LHCN-M2 (cell line): ENCODE measurements around a stretch of chr13.

DNA sequence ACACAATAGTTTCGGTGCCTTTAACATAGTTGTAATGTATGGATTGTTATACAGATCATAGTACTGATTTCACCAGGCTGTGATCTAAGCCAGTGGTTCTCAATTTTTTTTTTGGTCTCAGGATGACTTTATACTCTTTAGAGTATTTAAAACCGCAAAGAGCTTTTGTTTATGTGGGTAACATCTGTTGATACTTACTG is 10.6 kb downstream of the SETDB2 start:
- RAMPAGE, long total RNA: no peak

- RAMPAGE, long total RNA: no peak
These were observed 7.3 kb downstream of the ARL11 start for GRCh38 chr13:49635327-49636332.

GRCh38 chr13:49670496-49671360 is 20.6 kb downstream of the EBPL start:
- RAMPAGE, long total RNA: no peak

DNA sequence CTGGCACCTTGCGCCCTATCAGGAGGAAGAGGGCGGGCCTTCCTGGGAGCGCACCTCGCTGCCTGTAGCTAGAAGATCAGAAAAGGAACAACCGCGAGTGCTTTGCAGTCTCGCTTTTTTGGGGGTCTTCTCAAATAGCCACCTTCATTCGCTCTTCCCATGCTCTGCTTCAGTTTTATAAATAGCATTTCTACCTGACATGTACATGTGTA is 534 bp upstream of the KPNA3 start:
- RAMPAGE, long total RNA: no peak

GRCh38 chr13:49935532-49936053 is 547 bp downstream of the SPRYD7 start:
- RAMPAGE, long total RNA: no peak

DNA sequence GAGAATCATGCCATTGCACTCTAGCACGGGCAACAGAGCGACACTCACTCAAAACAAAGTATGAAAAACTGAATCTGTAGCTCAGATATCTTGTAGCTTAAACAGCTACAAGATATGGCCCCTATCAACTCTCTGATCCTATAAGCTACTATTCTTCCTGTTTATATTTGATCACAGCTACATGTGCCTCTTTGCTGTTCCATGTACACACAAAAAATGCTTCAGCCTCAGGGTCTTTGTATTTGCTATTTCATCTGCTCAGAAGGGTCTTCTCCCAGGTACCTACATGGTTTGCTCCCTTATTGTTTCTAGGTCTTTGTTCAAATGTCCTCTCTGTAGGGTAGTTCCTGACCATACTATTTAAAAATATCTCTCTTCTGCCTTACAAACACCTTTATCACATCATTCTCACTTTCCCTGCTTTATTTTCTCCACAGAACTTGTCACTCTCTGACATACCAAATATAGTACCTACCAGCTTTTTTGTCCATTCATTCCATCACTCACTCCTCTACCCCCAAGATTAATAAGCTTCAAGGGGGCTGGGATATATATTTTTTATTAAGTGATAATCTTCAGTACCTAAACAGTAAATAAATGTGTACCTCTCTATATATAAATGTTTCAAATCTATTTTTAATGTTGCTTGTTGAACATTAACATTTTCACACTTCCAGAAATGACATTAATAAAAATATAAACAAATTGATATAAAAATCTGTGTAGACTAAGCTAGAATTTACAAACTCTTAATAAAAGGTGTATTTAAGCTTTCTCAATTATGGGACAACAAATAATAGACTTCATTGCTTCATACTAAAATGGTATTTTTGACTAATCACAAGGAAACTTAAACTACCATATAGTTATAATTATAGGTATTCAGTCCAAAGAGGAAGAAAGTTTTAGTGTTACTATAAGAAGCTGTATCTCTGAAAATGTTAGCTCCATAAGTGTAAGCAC is 27.9 kb downstream of the KCNRG start:
- RAMPAGE, long total RNA: no peak

DNA sequence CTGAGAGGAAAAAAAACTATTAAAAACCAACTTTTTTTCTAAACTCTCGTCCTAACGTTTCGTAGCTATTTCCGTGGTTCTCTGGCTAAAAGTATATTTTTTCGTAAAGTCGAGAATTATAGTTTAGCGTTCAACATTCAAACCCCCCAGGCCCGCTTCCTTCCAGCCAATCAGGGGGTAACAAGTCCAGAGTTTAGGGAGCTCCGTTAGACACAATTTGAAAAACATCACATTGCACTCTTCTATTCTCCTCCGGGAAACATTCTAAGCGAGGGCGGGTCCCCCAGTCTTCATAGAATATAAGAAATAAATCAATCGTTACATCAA is 64.8 kb downstream of the KCNRG start:
- RAMPAGE, long total RNA: no peak

DNA sequence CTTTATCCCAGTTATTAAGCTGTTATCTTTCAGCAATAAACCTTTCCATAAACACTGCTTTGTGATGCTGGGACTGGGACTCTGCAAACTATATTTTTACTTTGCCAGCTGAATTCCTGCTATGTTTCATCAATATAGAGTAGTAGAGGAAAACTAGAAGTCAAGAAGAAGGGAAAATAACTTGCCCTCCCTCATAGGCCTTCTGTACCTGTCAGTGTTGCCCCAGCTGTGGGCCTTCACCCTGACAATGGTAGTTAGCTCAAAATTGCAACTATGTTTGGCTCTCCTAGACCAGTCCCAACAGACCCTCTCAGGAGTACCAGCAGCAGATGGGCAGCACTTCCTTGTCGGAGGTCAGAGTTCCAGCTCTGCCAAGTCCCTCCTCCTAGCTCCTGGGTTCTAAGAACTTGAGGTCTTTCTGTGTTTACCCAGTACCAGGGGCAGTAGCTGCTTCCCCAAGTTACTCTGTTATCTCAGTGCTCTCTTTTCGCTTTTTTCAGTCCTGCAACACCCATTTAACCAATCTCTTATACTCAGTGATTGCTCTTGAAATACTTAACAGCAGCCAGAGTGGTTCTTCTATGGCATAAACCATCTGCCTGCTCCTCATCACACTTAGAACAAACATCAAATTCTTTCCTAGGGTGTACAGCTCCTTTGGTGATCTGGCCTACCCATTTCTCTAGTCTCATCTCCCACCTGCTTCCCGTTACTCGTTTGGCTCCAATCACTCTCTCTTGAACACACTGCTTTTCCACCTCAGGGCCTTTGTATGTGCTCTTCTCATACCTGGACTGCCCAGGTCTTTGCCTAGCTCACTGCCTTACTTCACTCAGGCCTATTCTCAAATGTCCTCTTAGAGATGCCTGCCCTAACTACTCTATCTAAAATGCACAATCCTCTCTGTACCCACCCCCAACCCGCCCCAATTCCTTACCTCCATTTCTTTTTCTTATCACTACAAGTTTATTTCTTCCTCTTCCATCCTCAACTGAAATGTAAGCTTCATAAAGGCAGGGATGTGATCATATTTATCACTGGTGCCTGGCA is 100.2 kb downstream of the KCNRG start:
- RAMPAGE, long total RNA: no peak

- RAMPAGE, long total RNA: no peak
These were observed 107.4 kb downstream of the KCNRG start for GRCh38 chr13:50122274-50123364.

GRCh38 chr13:50140752-50141078 is 125.5 kb downstream of the KCNRG start:
- RAMPAGE, long total RNA: no peak

GRCh38 chr13:50370620-50371363 is 355.5 kb downstream of the KCNRG start:
- RAMPAGE, long total RNA: no peak

- RAMPAGE, long total RNA: no peak
These were observed 378.4 kb downstream of the KCNRG start for GRCh38 chr13:50393609-50394168.

DNA sequence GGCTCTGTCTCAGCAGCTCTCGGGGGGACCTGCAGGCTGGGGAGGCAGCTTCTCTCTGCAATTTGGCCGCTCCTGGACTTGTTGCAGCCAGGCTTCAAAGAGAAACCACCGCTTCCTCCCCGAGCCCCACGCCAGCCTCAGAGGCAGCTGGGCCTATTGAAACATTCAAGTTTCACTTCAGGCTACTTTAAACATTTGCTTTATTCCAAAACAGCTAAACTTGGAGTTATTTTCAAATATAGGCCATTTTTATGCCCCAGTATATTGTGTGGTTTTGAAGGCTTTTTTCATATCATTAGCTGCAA is 330.9 kb downstream of the DLEU7 start:
- RAMPAGE, long total RNA: no peak

DNA sequence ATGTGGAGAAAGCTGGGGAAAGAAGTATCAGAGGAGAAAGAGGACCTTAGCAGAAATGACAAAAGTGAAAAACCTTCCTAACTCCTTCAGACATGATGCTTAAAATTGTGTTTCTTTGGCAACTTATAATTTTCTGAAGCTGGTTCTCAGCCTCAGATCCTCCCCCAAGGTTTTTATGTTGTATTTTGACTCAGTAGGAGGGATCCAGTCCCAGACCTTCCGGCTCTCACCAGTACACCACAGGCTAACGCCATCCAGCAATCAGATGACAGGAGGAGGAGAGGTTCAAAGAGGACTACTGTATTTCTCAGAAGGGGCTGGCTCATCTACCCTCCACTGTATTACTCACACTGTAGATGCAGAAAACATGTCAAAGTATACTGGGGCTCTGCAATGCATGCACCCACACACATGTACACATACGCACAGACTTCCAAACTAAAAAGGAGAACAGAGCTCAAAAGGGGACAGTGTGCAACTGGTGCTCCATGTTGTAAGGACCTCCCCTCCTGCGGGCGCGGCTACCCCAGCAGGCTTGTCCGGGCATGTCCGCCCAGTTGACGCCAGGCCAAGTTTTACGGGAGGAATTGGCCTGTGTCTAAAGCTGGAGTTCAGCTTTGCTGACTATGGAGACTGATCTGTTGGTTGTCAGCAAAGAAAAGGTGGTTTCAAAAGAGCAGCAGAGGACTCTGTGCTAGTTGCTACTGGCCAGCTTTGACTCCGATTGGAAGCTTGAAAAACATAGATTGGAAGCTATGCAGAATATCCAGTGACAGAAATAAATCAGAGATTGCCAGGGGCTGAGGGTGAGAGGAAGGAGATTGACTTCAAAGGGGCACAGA is 314.3 kb downstream of the DLEU7 start:
- RAMPAGE, long total RNA: no peak

GRCh38 chr13:50715252-50716006 is 128.1 kb downstream of the DLEU7 start:
- RAMPAGE, long total RNA: no peak

- RAMPAGE, long total RNA: no peak
These were observed 1.4 kb downstream of the RNASEH2B start for GRCh38 chr13:50911094-50911352.

- RAMPAGE, long total RNA: no peak
These were observed 13.1 kb downstream of the RNASEH2B start for GRCh38 chr13:50922517-50923249.

DNA sequence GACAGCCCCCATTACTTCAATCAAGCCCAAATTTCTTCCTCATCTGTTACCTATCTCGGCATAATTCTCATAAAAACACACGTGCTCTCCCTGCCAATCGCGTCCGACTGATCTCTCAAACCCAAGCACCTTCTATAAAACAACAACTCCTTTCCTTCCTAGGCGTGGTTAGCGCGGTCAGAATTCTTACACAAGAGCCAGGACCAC is 49.1 kb upstream of the FAM124A start:
- RAMPAGE, long total RNA: no peak

- RAMPAGE, long total RNA: no peak
These were observed 40.8 kb downstream of the SERPINE3 start for GRCh38 chr13:51380161-51380724.

DNA sequence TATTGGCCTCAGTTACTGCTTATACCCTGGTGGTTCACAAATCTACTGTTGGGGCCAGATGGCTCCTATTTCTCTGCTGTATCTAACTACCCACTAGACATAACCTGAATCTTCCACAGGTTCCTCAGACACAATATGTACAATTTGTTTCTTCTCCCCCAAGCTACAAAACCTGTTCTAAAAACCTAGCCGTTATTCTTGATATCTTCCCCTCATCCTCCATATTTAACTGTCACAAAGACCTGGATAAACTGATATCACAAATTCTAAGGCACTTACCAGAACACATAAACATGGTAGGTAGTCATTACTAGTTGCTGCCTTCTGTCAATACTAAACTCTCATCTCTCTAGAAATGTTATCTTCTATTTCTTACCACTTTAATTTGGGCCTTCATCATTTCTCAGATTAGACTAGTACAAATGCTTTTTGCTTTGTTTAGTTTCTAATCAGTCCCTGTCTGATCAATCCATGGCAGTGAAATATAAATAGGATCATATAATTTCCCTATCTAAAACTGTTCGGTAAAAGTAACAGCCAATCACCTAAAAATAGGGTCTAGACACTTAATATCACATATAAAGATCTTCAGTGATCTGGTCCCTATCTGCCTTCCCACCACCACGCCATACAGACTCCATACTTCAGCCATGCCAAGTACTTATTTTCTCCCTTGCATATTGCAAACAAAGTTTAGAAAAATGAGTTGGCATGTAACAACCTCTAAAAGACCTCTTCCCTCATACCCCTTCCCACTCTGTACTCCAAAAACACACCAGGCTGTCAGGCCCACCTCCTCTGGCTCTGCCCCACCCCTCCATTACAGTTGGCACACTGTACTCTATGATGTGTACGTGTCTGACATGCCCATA is 45.2 kb downstream of the SERPINE3 start:
- RAMPAGE, long total RNA: no peak